Skeletal muscle tissue (tissue), 7 donors: Measurements from ENCODE around the gene DAPL1.

DNA sequence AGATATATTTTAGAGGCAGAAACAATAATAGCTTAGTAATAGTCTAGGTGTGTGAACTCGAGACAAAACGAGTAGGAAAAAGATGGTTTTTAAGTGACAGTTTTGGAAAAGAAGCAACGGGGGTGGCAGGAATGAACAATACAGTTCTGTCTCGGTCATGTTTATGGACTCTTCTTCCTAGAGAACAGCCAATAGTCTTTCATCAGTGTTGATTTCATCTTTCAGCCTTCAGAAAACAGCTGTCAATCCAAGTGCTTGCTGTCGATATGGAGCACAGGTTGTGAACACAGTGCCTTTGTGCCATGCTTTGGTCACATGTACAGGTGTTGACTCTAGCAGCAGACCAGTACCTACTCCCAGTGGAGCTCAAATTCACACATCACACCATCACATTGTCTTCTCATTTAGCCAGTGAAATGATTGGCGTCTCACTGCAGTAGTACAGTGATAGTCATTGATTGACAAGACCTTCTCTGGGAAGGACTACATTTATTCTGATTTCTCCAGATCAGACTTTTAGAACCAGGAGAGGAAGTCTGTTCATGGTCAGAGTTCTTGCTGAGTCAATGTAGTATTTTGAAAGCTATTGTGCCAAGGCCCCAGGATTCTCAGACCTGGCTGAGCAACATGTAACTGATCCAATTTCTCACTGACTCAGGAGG, 75.1 kb downstream of the FMNL2 start:
- PRO-cap, 3 experiments, result no peak in any of the 3 experiments
- RAMPAGE, long total RNA, result no peak
- RRBS, 2 experiments, result no CpG with 5 or more reads among the region's 6 CpGs

- PRO-cap, 3 experiments, result no peak in any of the 3 experiments
- RAMPAGE, long total RNA, result no peak
- RRBS, 2 experiments, result no CpG with 5 or more reads among the region's 6 CpGs
Observed at GRCh38 chr2:152443112-152443574, 108.2 kb downstream of the FMNL2 start.

DNA sequence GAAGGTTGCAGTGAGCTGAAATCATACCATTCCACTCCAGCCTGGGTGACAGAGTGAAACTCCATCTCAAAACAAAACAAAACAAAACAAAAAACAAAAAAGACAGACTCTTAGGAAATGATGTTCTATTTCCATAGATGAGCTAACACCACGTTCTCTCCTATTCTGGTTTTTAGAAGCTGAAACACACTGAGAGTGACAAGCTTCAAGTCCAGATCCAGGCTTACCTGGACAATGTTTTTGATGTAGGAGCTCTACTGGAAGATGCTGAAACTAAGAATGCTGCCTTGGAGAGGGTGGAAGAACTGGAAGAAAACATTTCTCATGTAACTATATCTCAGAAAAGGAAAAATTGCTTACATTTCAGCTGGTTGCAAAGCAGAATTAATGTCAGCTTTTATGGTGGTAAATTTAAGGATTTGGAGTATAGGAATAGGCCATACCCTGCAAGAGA, 102.6 kb downstream of the PRPF40A start:
- PRO-cap, 3 experiments, result no peak in any of the 3 experiments
- RAMPAGE, long total RNA, result no peak
- RRBS, 2 experiments, result no CpG with 5 or more reads among the region's 1 CpG

DNA sequence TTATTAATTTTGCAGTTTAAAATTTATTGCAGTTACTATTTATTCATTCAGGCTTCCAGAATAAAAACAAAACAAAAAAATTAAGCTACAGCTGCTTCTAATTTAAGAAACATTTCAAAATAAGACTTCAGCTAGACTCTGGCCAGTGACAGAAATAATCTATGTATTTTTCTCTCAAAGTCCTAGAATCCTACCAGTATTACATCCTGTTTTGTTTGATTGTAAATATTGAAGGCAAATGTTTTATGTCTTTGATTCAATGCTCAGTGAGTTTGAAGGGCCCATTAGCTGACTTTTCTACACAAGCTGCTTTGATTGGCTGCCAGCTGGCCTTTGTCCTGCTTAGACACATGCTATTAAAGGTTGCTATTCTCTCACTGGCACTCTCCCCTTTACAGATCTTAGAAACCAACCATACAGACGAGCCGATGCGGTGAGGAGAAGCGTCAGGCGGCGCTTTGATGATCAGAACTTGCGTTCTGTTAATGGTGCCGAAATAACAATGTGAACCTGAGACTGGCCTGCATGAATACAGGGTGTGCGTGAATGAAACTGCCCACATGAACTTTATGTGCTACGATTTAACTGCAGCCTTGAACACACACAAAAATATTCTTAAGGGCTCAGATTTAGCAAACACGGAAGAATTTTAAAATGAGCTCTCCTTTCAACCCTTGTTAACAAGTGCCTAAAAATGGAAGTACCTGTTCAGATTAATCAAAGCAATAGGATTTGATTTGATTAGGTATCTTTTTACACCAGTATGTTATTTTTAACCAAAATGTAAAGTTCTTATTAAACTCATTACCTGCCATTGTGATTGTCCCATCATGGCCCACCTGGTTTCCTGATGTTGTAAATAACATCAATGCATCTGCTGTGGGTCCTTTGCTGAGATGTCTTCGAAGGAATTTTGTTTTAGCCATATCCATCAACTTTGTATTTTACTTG, 69.6 kb downstream of the PRPF40A start:
- PRO-cap, 3 experiments, result no peak in any of the 3 experiments
- RAMPAGE, long total RNA, result no peak
- RRBS, 2 experiments, result no CpG with 5 or more reads among the region's 12 CpGs

GRCh38 chr2:152694054-152694837, 23.0 kb downstream of the PRPF40A start:
- PRO-cap, 3 experiments, result no peak in any of the 3 experiments
- RAMPAGE, long total RNA, result no peak
- RRBS, 2 experiments, result no CpG with 5 or more reads among the region's 10 CpGs

GRCh38 chr2:153686039-153686355, 185.7 kb upstream of the GALNT13 start:
- PRO-cap, 3 experiments, result no peak in any of the 3 experiments
- RAMPAGE, long total RNA, result no peak
- RRBS, 2 experiments, result no CpG with 5 or more reads among the region's 2 CpGs

DNA sequence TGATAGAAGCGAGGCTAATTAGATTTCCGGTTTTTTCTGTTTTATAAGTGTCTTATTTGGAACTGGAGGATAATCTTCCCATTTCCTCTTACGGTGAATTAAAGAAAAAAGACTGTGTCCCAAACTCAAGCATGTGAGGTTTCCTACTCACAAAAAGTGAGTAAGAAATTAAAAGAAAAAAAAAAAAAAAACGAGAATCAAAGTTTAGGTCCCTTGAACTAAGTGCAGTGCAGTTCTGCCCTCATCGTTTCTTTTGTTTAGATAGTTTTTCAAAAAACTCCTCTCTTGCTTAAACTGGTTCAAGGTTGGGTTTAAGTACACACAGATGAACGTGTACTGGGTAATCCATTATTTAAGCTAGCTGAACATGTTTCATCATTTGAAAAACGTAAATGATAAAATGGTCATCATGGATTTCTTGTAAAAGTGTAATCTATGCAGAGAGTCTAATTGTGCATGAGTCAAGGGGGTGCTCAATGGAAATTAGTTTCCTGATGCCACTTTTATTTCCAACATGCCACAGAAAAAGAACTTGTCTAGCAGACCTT, 235.8 kb upstream of the KCNJ3 start:
- PRO-cap, 3 experiments, result no peak in any of the 3 experiments
- RAMPAGE, long total RNA, result no peak
- RRBS, 2 experiments, result no CpG with 5 or more reads among the region's 7 CpGs

GRCh38 chr2:156091426-156092666, 240.7 kb downstream of the NR4A2 start:
- PRO-cap, 3 experiments, result no peak in any of the 3 experiments
- RAMPAGE, long total RNA, result no peak
- RRBS, 2 experiments, result no CpG with 5 or more reads among the region's 2 CpGs

GRCh38 chr2:156326412-156327033, 6.0 kb downstream of the NR4A2 start:
- PRO-cap, 3 experiments, result no peak in any of the 3 experiments
- RAMPAGE, long total RNA, result no peak
- RRBS, 2 experiments, result no CpG with 5 or more reads among the region's 11 CpGs

DNA sequence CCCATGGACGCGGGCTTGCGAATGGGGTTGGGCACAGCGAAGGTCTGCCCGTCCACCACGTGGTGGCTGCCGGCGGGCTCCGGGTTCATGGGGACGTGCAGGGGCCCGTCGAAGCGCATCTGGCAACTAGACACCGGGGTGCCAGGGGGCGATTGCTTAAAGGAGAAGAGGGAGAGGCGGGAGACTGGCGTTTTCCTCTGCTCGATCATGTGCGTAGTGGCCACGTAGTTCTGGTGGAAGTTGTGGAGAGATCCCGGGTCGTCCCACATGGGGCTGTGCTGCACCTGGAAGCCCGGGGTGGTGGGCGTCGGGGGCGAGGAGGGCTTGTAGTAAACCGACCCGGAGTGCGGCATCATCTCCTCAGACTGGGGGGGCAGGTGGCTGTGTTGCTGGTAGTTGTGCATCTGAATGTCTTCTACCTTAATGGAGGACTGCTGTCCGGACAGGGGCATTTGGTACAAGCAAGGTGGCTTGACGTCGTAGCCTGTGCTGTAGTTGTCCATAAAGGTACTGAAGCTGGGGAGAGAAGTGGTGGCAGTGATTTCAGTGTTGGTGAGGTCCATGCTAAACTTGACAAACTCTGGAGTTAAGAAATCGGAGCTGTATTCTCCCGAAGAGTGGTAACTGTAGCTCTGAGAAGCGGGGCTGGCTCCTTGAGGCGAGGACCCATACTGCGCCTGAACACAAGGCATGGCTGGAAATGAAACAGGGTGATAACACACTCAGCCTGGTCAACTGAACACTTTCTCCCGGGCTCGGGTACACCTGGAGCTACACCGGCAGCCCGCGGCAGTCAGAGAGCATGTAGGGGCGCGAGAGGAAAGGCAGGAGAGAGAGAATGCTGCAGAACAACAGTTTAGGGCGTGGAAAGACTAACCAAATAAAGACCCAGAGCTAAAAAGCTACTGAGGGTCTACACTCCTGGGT, 2.8 kb downstream of the NR4A2 start:
- PRO-cap, 3 experiments, result no peak in any of the 3 experiments
- RAMPAGE, long total RNA, result no peak
- RRBS, 2 experiments, result 56 to 61% methylated on average over 25 of the region's 45 CpGs

DNA sequence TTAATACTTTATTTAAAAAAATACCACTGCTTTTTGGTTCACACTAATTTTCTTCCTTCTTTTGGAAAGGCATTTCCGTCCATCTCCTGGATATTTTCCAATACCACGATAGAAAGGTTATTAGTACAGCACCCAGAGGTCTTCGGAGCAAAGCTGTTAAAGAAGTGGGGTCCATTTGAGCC, 1.1 kb upstream of the GPD2 start:
- PRO-cap, 3 experiments, result no peak in any of the 3 experiments
- RAMPAGE, long total RNA, result no peak
- RRBS, 2 experiments, result no CpG with 5 or more reads among the region's 3 CpGs

GRCh38 chr2:157380231-157380562, 54.6 kb upstream of the ERMN start:
- PRO-cap, 3 experiments, result no peak in any of the 3 experiments
- RAMPAGE, long total RNA, result no peak
- RRBS, 2 experiments, result no CpG with 5 or more reads among the region's 13 CpGs

DNA sequence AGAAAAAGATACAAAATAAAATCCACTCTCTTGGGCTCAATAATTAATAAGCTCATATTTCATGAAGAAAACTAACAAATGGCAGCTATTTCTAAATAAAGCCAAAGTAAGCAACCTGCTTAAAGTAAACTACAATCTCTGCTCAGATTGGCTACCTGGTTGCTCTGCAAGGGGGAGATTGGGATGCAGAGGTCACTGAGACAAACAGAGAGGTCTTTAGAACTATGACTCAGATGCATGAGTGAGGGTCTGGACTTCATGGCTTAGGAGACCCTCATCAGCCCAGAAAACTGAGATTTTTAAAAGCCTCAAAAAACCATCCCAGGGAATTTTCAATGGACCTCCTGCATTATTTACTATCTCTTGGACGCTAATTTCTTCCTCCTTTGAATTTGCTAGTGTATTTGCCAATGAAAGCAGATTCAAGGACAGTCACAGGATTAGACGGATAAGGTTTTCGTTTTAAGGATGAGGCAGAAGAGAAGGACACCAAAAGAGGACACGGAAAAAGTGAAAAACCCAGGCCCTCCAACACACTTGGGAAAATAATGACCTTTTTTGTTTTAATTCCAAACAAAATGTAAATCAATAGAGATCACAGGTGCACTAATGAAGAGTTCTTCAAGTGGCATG, 17.3 kb downstream of the CYTIP start:
- PRO-cap, 3 experiments, result no peak in any of the 3 experiments
- RAMPAGE, long total RNA, result no peak
- RRBS, 2 experiments, result no CpG with 5 or more reads among the region's 4 CpGs

- PRO-cap, 3 experiments, result no peak in any of the 3 experiments
- RAMPAGE, long total RNA, result no peak
- RRBS, 2 experiments, result no CpG with 5 or more reads among the region's 9 CpGs
Observed at GRCh38 chr2:157439262-157439856, 4.5 kb downstream of the CYTIP start.

DNA sequence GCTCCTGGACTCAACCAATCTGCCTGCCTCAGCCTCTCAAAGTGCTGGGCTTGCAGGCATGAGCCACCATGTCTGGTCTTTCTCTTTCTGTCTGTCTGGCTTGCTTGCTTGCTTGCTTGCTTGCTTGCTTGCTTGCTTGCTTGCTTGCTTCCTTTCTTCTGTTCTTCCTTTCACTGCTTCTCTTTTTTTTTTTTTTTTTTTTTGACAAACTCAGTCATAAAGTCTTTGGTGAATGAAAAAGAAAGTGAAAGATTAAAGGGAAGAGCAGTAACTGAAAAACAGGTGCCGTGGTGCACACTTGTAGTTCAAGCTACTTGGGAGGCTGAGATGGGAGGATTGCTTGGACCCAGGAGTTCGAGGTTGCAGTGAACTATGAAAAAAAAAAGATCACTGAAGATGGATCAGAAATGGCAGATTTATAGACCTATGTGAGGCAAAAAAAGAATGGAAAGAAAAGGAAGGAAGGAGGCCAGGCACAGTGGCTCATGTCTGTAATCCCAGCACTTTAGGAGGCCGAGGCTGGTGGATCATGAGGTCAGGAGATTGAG, 21.6 kb upstream of the ACVR1 start:
- PRO-cap, 3 experiments, result no peak in any of the 3 experiments
- RAMPAGE, long total RNA, result no peak
- RRBS, 2 experiments, result no CpG with 5 or more reads among the region's 3 CpGs

GRCh38 chr2:158191150-158191503, 89.5 kb downstream of the UPP2 start:
- PRO-cap, 3 experiments, result no peak in any of the 3 experiments
- RAMPAGE, long total RNA, result no peak
- RRBS, 2 experiments, result no CpG with 5 or more reads among the region's 4 CpGs

- PRO-cap, 3 experiments, result no peak in any of the 3 experiments
- RAMPAGE, long total RNA, result no peak
- RRBS, 2 experiments, result no CpG with 5 or more reads among the region's 7 CpGs
Observed at GRCh38 chr2:158673556-158674162, 121.5 kb upstream of the DAPL1 start.

- PRO-cap, 3 experiments, result no peak in any of the 3 experiments
- RAMPAGE, long total RNA, result no peak
- RRBS, 2 experiments, result no CpG with 5 or more reads among the region's 4 CpGs
Observed at GRCh38 chr2:158680389-158681122, 114.6 kb upstream of the DAPL1 start.

DNA sequence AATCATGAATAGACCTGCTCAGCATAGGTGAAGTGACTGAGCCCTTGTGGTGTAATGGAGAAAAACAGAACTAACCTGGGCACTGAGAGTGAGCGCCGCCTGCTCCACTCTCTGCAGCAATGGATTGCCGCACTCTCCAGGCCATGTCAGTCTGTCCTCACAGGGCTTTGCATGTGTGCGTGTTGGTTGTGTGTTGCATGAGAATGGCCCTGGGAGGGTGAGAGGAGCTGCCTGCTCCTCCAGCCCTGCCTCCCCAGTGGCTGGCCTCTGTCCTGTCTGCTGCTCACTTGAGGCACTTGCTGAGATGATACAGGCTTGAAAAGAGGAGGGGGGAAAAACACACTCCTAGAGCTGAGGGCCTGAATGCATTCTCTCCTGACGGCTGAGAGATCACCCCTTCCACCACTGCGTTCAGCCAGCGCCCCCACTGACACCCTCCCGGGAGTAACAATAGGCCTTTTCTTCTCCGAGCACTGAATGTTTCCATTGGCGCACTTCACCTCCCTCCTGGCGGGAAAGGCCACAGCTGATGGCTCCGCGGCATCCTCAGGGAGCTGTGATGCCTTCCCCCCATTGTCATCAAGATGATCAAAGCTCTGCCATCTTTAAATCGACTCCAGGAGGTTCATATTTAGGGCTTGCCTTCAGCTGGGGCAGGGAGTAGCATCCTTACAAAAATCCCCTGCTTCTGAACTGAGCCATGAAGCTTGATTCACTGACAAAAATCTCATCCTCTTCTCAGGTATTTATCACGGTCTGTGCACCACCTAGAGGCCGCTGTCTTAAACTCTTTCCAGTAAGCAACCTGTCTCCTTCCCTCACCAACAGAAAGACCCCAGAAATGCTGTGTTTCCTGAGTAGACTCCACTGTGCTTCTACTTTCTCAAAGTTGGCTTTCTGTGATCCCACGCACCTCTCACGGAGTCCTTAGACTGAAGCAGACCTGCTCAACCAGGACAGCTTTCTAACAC, 49.8 kb upstream of the DAPL1 start:
- PRO-cap, 3 experiments, result no peak in any of the 3 experiments
- RAMPAGE, long total RNA, result no peak
- RRBS, 2 experiments, result no CpG with 5 or more reads among the region's 18 CpGs

DNA sequence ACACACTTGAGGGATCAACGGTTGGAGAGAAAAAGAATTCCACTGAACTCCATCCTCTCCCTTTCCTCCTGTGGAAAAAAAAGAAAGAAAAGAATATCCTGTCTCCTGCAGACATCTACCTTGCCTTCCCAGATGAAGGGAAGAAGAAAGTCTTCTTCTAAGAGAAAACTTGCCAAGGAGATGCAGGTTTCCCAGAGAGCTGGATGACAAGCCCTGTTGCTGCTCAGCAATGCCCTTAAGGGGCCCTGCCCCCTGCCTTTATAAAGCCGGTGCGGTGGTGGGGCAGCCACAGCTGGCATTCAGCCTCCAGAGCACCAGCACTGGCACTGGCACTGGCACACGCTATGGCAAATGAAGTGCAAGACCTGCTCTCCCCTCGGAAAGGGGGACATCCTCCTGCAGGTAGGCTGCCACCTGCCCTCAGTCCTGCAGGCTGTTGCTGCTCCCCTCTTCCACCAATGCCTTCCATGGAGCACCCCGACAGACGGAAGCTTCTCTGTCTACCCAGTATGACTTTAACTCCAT, at the start of gene DAPL1:
TSS of gene DAPL1 (plus strand) at position 289 of the 525 bp plus-strand sequence.
- PRO-cap, 3 experiments, result no peak in any of the 3 experiments
- RAMPAGE, long total RNA, result no peak
- RRBS, 2 experiments, result no CpG with 5 or more reads among the region's 7 CpGs